SK-N-MC (cell line): Measurements from ENCODE around the genes SLC26A3 and DLD.

DNA sequence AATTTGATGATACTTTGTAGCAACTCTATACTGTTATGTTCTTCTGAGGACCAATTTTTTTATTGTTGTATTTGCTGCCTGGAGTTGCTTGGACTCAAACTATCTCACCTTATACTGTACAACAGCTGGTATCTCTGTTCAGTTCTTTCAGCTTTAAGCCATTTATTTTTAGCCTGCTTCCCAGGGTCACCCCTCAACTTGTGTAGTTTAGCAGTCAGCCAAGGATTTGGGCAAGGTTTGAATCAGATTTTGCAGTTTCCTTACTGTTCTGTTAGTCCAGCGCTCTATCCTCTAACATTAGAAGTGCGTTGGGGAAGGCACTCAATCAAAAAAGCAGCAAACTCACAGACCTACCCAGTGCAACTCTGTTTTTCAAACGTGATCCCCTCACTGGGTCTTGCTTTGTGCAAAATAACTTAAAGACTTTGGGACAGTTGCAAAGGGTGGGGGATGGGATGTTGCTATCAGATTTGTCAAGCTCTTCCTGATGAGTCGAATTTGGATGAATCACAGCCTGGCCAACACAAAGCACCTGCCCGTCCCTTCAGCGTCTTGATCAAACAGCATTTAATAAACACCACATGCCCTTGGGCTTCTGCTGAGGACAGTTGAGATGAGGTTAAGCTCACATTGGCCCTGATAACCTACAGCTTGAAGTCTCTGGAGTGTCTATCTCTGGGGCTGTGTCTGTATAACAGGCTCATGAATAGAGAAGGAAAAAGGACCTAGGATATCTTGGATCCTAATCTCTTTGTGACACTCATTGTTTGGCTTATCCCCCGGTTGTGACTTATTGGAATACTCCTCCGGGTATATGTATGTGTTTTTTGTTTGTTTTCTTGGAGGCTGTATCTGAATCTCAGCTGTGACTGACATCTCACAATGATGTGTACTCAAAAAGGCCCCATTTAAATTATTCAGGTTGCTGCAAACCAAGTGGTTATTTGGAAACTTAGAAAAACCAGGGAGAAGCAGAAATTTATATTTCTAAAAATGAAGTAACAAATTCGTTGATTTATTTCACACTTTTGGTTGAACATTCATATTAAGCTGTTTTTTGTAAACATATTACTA lies 132.5 kb upstream of the NAMPT start:
- RRBS, result no CpG with 5 or more reads among the region's 9 CpGs

DNA sequence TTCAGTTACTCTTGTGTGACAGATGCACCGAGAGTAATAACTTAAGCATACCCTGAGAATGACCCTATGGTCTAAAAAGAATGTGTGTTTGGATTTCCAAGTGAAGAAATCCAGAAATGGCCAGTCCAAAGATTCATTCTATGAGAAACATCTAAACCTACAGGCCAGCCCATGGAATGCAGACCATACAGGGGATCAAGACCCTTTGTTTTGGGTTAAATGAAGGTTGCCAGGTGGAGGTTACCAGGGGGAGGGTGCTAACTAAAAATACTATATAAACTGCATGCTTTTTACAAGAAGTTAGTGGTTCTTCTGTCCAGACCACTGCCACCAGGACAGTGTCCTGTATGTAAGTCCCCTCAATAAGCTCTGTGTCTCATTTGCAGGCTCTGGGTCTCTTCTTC lies 134.0 kb upstream of the NAMPT start:
- RRBS, result no CpG with 5 or more reads among the region's 1 CpG

DNA sequence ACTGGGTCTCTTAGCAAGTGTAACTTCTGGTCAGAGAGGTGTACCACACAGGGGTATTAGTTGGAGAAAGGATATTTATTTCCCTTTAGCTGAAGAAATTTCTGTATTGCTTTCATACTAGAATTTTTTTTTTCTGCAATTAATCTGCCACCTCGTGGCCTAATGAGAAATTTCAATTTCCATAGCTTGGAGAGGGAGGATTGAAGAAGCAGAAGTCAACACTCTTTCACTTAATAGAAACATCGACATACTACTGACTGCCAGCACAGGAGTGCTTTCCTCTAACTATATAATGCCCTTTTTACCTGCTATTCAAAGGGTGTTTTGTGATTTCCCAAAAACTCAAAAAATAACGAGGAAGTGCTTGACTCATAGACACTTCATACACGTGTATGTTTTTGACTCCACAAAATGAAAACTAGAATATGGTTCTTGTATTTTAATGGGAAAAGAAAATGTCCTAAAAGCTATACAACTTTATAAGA lies 177.7 kb upstream of the NAMPT start:
- RRBS, result no CpG with 5 or more reads among the region's 4 CpGs

GRCh38 chr7:106625590-106626234 lies 35.2 kb downstream of the CCDC71L start:
- RRBS, result no CpG with 5 or more reads among the region's 6 CpGs

GRCh38 chr7:106858850-106859609 lies 6.1 kb upstream of the PIK3CG start:
- RRBS, result 20% methylated on average over 1 of the region's 8 CpGs

DNA sequence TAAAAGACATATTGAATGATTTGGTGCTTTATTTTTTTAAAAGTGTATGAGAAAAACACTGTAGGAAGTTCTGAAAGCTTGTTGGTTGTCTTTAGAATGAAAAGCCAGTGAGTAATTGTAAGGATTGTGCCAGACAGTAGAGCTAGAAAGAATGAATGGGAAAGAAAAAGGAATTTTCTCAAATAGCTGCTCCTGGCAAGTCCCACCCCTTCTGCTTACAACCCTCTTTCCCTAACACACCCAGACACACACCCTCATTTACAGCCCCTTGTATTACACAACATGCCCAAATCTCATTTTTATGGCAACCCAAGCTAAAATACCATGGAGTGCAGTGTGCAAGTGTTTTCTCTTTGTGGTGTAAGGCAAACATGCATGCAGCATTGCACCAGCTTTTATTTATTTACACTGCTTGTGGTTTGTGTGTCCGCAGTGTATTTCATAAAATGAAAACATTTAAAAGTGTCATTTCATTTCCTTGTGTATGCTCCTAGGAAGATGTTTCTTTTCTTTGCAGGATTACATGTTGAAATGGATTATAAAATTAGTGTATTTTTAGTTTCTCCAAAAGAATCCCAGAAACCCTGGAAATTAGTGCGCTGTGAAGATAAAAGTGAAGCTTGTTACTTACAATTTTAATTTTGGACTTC lies 1.5 kb downstream of the PRKAR2B start:
- RRBS, result no CpG with 5 or more reads among the region's 2 CpGs

DNA sequence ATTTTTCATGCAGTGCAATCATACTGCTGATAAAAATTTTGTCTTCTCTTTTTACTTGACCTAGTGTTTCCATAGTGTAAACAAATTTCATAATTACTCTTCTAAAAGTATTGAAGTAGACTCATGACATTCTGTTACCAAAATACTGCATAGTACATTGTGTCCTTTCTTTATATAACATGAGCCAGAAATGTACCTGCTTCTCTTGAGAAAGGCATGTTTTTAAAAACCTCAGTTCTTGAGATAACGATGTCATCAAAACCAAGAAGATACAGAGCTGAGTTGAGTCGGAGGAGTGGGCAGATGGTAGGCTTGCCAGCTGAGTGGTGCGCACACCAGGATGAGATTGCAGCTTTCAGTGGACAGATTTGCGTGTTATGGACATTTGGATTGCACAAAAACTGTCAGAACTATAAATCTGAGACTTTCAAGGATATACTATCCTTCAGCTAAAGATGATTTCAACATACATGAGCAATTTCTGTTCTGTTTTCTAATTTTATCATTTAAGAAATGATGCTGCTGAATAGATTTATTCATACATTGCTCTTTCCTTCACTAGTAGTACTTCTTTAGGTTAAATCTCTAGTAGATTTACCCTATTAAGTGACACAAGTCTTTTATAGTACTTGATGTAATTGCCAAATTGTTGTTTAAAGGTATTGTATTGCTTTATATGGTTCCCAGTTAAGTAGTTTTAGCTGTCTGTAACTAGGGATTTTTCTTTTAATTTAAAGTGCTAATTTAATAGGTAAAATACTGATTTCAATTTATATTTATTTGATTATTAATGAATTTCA lies 25.0 kb downstream of the PRKAR2B start:
- RRBS, result no CpG with 5 or more reads among the region's 4 CpGs

GRCh38 chr7:107179215-107180067 lies 10.6 kb downstream of the HBP1 start:
- RRBS, result 100% methylated on average over 1 of the region's 14 CpGs

GRCh38 chr7:107506571-107507124 lies 36.8 kb downstream of the GPR22 start:
- RRBS, result no CpG with 5 or more reads among the region's 8 CpGs

DNA sequence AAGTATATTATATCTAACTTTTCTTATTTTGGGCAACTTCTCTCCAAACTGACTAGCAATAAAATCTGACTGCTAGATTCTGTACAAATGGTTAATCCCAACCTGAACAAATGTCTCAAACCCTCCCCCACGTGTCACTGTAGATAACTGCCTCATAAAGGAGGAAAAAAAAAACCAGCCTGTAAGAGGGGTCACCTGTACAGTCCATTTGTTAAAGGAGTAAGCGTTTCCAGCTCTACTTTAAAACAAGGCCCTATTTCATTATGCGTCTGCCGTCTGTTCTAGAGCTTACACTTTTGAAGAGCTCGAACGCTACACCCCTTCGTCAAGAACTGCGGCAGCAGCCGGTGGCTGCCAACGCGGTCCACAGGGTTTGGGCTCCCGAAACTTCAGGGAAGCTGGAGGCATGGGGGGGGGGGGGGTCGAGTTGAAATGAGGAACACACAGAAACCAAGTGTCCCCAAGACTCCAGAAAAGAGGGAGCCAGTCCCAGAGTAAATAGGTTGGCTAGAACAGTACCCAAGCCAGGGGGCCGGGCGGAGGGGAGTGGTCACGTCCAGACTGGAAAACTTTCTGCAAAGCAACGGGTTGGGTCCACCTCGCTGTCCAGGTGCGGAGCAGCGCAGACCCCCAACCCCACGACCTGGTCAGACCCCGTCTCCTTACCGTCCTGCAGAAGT lies 443 bp downstream of the COG5 start:
- RRBS, result no CpG with 5 or more reads among the region's 23 CpGs

GRCh38 chr7:107579633-107579934 lies 462 bp upstream of the BCAP29 start:
- RRBS, result 1% methylated on average over 5 of the region's 13 CpGs

- RRBS, result no CpG with 5 or more reads among the region's 5 CpGs
These were observed 28.9 kb downstream of the BCAP29 start for GRCh38 chr7:107608860-107609444.

DNA sequence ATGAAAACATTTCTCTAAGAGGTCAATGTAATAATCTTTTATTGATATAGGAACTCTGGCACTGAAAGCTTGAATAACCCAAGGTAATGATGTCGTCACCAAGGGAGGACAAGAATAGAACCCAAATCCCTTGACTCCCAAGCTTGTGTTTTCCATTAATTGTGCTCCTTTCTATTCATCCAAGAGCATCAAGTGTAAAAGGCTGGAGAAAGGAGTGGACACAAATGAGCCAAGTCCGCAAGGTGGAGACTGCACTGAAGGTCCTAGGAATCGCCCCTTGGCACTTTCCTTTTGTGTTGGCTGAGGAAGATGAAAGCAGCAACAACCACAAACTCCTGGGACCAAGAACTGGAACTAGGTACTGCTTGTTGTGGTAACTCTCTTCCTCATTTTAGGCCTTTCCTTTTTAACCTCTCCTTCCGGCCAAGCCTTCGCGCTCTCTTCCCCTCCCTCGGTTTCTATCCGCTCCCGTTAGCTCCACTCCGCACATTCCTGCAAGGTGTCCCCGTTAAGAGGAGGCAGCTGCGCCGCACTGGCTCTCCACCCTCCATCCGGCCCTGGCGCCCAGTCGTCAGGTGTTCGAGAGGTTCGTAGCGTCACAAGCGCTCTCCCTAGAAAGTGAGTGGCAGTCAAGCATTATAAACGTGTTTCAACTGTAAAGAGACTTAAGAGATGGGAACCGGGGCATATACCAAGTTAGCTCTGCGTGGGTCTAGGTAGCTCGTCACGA lies 984 bp upstream of the CBLL1 start:
- RRBS, result 8% methylated on average over 3 of the region's 25 CpGs

DNA sequence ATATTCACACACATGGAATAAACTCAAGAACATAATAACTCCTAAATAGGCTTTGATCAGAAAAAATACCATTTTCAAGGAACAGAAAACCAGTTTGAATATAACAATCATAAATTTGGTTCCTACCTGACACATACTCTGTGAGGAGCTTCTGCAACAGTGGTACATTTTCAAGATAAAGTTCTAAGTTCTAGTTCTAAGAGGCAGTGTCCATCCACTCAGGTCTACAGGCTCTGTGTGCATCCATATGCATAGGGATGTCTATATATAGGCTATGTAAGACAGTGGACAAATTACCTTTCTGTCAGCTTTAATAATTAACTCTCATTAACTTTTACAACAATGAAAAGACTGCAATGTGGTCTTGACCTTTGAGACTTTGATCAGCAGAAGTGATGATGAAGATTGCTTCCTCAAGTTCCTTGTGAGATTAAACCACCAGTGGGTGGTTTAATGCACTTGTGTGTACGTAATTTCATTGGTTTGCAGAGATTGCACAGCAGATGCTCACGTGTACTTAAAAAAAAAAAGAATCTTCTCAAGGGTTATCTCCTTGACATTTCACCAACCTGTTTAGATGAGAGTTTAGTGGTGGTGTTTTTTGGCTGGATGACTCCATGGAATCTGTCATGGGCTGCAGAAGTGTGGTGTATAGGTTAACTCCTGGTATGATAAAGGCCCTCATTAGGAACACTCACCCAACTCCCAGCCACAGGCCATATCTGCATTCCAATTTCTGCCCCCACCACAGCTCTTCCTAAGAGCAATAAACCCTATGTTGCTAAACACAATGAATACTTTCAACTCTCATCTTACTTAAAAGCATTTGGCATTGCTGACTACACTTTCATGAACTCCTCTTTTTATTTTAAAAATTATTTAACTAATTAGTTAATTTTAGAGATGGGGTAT lies at the start of gene SLC26A3:
Gene SLC26A3, minus strand, starts transcription at position 239 of the 912 bp plus-strand sequence.
- RRBS, result no CpG with 5 or more reads among the region's 2 CpGs

DNA sequence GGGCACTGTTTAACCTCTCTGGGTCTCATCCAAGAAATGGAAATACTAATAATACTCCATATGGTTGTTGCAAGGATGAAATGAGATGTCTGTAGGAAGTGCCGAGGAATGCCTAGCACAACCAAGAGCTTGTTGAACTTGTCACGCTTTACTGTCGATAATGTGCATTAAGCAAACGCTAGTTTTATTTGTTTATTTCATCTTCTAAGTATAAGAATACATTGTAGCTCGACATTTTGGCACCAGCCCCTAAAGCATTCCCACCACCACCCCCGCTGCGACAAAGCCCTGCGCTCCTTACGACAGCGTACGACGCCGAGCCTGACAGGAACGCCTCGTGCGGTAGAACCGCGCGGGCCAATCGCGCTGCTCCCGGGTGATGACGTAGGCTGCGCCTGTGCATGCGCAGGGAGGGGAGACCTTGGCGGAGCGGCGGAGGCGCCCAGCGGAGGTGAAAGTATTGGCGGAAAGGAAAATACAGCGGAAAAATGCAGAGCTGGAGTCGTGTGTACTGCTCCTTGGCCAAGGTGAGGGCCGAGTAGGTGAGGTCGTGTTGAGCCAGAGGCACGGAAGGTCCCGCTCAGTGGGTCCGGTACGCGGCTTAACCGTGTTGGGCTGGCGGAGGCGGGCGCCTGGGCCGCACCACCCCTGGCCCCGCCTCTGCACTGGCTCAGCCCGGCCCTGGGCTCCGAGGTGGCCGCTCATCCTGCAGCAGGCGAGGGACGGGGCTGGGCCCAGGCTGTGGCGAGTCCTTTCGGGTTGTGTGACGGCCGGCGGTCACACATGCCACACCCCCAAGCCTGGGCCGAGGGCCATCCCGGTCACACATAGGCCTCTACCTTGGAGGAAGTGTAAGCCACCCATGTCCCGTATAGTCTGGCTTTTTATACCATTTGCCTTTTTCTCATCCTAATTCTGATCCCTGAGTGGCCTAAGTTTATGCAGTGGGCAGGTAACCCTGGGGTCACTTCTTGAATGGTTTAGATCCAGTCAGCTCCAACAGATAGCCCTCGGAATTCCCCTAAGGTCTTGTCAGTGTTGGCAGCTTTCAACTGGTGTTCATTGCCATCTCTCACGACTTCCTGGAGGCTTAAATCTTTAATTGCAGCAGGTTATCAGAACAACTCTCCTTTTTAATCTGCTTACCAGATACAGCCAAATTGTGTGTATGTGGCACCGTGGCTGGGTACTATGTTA lies at the start of gene DLD:
Gene DLD, plus strand, starts transcription at position 421 of the 1,197 bp plus-strand sequence.
- RRBS, result 2% methylated on average over 11 of the region's 62 CpGs

GRCh38 chr7:107919676-107920518 lies 28.9 kb downstream of the DLD start:
- RRBS, result no CpG with 5 or more reads among the region's 6 CpGs

GRCh38 chr7:107945037-107946262 lies 54.5 kb downstream of the DLD start:
- RRBS, result no CpG with 5 or more reads among the region's 6 CpGs

DNA sequence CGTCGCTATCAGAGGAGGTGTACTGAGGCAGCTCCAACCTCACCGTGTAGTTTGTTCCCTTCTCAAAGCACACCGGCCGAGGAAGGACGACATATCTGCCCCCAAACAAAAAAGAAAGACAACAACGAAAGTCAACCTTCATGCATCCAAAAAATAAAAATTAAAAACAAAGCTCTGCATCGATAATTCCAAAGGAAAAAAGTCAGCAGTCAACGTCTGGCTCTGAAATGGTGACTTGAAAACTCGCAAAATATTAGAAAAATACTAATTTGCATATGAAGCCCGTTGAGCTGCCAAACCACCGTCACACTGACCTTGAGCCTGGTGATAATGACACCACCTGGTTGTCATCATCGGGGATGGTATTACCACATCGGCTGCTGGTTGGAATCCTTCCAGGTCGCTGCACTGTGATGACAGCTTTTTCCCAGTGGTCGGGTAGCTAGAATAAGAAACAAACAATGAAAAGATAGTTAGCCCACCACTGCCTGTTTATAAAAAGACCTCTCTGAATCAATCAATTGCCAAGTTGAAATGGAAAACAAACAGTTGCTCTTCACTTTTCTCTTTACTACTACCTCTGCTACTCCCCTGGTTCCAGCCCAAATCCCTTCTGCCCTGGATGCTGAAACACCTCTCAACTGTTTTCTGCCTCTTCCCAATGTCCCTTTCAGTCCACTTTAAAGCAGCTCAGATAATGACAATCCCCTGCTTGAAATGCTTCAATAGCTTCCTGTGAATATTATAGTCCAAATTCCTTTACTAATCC lies 41.5 kb downstream of the LAMB1 start:
- RRBS, result no CpG with 5 or more reads among the region's 16 CpGs

DNA sequence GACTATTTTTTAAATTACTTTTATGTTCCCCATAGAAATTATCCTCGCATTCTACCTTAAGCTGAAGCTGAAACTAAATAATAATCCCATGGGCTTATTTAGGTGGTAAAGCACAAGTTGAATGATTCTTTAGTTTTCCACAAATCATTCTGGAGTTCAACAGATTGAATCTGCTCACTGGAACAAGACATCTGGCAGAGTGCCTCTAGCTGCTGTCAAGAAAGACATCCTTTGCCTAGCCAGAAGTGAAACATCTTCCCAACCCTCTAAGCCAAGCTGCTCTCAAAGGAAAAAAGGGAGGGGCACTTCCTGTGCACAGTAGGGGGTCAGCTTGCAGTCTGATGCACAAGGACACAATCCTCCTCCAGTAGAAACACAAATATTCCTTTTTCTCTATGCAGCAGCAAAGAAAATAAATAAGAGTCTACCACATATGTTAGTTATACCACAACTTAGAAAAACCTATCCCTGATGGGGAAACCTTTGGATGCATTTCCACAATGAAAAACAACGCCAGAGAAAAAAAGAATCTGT lies 7.9 kb downstream of the LAMB1 start:
- RRBS, result no CpG with 5 or more reads among the region's 2 CpGs

GRCh38 chr7:108003996-108005003 lies 1.3 kb upstream of the LAMB1 start:
- RRBS, result no CpG with 5 or more reads among the region's 19 CpGs